Skeletal muscle satellite cell (primary cell): ENCODE measurements around a stretch of chr15.

- CAGE, long polyA plus RNA = no peak
Observed at GRCh38 chr15:100667450-100668047, 65.2 kb downstream of the ASB7 start.

- CAGE, long polyA plus RNA = no peak
Observed at GRCh38 chr15:100733195-100733543, 130.8 kb downstream of the ASB7 start.

DNA sequence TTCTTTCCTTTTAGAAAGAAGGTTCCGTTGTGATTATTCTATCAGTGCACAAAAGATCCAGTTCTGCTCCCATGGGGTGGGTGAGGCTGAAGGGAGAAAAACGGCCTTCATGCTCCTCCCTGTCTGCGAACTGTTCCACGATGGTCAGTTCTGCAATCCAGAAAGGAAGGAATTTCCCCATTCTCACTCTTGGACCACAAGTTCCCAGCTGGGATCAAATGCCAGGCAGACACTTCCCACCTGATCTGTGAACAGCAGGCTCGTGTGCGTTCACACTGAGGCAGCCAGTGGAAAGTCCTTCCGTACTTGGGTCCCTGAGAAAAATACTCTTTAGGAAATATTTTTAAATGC is 7.1 kb downstream of the ALDH1A3 start:
- CAGE, long polyA plus RNA = no peak

- CAGE, long polyA plus RNA = start-site peak on the plus strand at chr15:100905576-100905601, 9 and 37 reads in 2 replicates
Observed at GRCh38 chr15:100905262-100905774, 13.8 kb upstream of the LRRK1 start.

DNA sequence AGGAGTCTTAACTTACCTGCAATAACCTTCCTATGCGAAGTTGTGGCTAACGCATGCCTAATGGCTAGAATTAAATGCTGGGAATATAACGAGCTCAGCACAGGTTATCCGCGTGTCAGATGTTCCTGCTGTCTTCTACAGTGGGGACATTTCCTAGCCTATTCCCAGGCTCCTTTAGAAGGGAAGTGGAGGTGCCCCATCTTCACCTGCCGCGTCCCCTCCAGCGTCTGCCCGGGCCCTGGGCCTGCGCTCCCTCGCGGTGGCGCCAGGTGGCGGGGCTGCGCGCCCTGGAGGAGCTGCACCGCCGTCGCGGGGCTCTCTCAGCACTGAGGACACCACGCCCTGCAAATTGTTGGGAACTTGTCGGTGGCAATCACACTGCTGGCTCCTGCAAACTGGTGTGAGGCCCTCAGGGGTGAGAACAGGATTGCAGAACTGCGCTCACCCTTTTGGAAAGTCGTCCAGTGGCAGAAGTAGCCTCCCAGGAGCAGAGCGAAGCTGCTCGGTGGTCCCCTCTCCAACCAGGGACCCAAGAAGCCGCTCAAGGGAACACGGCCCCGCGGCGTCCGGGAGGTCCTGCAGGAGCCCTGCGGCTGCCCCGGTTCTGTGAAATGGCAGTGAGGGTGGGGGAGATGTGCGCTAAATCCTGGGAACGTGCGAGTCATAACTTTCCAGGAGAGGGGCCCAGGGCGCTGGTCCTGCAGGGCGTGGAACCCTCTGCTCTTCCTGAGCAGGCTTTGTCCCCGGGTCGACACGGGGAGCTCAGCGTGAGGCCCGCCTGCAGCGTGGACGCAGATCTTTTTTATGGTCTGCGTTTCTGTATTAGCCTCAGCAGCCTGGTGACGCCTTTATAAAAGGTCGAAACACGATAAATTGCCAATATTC is 1.0 kb upstream of the LRRK1 start:
- CAGE, long polyA plus RNA = no peak

DNA sequence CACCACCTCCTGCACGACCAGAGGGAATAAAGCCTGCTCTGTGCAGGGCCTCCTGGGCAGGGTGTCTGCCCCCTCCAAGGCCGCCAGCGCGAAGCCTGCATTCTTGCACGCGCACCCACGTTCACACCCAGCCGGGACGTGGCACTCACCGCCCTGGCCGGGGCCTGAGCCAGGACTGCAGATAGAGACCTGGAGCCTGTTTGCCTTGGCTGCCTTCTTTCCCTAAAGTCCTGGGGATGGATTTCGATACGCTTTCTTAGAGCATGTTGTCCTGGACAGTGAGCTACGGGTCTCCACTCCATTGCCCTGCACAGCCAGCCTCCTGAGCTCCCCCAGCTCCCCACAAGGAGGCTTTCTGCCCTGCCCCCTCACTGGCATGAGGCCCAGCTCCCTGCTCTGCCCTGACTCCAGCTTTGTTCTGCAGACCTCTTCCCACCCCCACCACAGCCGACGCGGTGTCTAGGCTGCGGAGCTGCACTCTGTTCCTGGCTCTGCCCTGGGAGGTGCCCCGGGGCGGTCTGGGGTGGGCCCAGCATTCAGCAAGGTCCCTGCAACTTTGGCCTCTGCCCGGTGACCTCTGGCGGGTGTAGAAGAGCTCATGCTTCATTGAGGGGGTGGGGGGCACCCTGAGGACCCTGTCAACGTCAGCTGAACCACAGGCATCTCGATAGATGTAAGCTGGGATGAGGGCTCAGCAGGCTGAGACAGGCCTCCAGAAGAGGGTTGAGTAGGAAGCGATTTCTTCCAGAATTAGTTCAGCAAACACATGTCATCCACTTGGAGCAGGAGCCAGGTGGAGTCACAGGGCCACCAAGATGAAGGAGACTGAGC is 145.0 kb downstream of the LRRK1 start:
- CAGE, long polyA plus RNA = no peak

DNA sequence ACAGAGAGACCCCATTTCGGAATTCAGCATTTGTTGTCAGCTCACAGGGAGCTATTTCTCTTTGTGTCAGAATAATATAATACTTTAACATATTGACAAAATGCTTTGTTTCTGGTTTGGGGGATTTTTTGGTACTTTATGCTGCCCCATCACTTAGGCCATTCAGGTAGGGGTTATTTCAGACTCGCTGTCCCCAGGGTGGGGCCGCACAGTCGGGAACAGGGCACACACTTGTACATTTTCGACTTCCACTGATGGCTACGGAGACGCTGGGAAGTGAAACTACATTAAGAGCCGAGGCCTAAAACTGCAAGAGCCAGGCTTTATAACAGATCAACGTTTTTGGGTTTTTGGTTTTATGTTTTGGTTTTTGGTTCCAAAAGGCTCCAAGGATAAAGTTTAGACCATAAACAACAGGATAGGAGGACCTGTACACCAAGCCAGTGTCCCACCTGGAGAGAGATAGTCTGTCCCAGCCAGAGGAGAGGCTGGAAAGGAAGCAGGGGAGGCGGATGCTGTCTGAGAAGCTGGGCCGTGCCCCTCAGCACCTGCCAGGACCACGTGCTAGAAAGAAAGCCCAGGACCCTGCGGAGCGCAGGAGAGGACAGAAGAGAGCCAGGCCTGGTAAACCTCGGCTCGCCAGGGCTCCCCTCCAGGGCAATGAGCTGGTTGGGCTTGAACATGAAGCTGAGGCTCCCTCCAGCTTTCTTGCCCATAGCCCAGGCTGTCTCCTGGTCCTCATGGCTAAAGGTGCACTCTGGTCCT is 111.7 kb downstream of the CHSY1 start:
- CAGE, long polyA plus RNA = no peak

DNA sequence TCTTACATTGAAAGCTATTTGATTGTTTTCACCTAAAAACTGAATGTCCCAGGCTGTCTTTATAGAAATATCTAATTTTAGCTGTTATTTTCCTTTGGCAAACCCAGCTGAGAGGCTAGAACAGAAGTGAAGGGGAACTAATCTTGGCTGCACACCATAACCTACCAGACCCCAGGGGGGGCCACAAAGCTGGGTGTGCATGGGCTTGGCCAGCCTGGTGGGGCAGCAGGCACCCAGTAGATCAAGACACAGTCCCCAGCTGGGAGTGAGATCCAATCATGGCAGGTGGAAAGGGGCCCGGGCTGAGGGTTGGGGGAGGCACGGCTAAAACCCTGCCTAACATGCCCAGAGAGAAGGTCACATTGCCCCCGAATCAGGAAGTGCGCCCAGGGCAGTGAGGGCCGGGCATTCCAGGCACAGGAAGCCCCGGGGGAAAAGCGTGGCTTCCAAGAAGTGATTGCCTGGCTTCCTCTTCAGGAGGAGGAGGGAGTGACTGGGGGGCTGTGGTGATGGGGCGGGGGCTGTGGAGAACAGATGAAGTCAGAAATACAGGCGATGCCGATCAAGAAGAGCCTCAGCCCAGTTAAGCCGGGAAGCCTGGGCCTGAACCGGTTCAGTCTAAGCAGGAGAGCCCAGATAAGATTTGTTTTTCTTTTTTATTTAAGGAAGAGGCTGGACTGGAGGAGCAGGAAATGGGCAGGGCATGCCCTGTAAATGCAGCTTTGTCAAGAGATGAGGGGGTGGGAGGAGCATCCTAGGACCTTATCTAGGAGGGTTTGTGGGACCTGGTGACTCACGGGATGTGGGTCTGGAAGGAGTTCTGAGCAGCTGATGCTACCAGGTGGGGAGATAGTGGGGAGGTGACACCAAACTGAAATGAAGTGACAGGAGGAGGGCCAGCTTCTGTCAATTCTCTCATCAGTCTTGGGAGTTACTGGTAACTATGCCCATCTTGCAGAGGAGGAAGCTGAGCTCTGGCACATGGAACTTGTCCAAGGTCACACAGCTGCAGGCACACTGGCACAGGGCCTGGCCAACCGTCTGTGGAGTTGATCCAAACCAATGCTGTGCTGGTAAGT is 83.9 kb downstream of the CHSY1 start:
- CAGE, long polyA plus RNA = no peak

DNA sequence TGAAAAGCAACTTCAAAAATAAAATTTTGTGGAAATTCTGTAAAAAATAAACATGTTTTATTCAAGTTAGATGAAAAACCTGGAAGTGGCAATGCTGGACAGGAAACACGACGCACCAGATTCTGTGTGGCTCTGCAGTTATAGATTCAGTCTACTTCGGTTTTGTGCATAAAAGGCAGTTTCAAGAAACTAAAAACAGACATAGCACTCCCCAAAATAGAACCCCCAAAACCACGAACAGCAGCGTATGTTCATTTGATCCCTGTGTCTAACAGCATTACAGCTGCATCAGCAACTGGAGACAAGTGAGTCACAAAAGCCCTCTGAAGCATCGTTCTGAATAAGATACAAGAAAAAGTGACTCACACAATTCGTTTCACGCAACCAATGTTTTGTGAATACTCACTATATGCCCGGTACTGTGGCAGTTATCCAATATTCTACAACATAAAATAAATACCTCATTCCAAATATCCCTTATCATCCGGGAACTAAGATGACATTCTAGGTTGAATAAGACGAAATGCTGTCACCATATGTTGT is 52.1 kb downstream of the CHSY1 start:
- CAGE, long polyA plus RNA = no peak

DNA sequence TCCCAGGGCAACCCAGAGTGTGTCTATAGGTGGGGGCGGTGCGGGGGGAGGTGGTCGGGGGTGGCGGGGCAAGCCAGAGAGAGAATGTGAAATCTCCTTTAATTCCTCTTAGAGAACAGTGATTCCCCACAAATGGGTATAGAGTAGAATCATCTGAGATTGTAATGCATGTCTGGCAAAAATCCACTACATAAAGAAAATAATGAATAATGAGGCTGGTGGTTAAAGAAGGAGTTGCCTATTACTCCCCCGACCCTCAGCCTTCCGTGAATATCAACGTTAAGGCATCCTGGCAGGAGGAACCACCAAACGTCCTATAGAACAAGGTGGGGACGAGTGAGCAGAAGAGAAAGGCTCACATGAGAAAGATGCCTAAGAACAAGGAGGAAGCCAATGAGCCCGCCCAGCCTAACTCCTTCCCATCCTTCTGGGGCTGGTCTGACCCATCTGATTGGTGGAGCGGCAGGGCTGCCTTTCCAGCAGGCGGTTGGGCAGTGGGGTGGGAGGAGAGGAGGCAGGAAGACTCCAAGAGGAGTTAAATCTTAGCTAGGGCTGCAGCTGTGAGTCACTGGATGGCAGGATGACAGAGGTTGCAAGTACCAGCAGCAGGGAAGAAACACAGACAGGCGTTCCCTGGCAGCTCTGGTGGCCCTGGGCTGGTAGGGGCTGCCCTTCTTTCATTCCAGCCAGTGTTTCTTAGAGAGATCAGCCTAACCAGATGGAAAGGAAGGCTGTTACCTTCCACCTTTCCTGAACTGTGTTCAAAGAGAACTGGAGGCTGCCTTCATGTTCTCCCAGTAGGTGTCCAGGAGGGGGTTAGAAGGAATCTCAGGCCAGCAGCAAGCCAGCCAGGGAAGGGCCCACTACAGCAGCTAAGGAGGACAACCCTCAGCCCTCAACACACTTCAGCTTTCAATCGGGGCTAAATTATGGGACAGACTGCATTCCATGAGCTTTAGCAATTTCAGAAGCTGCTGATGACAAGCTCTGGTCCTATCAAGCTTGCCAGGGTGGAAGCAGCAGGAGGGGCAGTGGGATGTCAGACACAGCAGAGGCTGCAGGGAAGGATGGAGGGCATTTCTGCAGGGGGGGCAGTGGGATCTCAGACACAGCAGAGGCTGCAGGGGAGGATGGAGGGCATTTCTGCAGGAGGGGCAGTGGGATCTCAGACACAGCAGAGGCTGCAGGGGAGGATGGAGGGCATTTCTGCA is 50.4 kb downstream of the CHSY1 start:
- CAGE, long polyA plus RNA = no peak

- CAGE, long polyA plus RNA = no peak
Observed at GRCh38 chr15:101247239-101247906, 4.5 kb downstream of the CHSY1 start.

- CAGE, long polyA plus RNA = no peak
Observed at GRCh38 chr15:101255619-101256080, 3.8 kb upstream of the CHSY1 start.

GRCh38 chr15:101264770-101265842 is 12.2 kb downstream of the SELENOS start:
- CAGE, long polyA plus RNA = no peak

DNA sequence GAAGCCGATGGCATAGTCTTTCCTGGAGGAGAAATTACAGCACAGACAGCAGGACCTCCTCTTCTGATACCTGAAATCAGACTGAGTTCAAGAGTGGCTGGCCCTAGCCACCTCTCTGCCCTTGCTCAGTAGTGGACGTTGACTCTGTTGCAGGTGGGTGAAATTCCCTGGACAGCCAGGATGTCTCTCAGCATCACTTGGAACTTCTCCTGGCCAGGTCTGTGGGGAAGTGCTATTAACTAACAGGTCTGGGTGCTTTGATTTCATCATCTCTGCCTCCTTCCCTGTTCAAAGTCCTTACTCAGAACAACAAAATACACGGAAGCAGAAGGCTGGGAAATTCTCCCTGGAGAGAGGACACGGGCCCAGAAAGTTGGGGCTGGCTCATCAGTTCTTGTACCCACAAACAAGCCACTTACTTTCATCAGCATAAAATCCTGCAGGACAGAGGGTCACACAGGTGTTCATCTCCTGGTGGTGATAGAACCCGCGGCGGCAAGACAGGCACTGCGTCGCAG is 29.4 kb upstream of the SNRPA1 start:
- CAGE, long polyA plus RNA = no peak

- CAGE, long polyA plus RNA = no peak
Observed at GRCh38 chr15:101357101-101357822, 62.2 kb upstream of the SNRPA1 start.

DNA sequence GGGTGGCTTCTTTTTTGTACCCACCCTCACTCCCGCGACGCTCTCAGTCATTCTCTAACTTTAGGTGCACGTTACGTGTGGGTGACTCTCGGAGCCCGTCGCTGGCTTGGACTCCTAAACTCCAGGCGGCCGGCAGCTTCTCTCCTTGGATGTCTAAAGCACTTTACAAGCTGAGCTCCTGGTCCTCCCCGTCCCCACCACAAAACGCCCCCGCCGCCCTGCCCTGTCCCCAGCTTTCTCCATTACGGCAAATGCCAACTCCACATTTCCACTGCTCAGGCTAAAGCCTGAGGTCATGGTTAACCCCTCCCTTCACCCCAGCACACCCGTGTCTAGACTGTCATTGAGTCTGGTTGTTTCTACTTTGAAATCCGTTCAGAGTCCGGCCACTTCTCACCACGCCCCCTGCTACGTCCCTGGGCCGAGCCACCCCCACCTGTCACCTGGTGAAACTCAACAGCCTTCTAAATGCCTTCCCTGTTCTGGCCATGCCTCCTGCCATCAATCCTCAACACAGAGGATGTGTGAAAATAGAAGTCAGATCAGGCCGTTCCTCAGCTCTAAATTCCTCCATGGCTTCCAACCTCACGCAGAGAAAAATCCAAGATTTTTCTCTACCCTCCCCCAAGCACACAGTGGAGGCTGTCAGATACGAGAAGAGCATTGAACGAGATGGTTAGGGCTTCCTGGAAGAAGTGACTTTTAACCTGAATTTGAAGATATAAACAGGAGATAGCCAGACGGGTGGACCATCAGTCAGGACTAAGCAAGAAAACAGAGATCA is 8.1 kb upstream of the PCSK6 start:
- CAGE, long polyA plus RNA = no peak

DNA sequence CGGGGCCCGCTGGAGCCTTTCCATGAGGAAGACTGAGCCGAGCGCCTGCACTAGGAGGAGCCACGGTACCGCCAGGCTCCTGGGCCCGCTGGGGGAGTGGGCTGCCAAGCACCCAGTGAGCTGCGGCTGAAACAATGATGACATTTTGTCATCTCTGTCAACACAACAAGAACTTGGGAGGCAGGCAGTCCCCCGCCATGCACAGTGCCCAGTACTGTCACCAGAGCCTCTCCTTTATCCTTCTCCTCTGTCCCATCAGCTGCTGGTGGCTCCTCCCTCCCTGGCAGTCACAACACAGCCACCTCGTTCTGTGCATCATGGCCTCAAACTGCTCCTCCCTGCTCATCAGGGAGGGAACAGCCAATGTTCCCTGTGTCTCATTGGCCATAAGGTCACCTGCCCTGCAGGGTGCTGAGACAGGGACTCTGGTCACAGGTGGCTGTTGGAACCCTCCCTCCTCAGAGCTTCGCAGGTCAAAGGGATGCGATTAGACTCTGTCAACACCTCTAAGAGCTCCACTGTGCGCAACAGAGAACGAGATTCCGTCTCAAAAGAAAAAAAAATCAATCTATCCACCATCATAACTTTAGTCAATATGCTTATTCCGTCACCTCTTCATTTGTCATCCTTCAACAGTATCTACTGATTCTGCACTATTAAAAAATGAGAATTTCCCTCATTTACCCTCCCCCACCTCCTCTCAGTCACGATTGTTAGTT is 34.2 kb upstream of the PCSK6 start:
- CAGE, long polyA plus RNA = no peak

DNA sequence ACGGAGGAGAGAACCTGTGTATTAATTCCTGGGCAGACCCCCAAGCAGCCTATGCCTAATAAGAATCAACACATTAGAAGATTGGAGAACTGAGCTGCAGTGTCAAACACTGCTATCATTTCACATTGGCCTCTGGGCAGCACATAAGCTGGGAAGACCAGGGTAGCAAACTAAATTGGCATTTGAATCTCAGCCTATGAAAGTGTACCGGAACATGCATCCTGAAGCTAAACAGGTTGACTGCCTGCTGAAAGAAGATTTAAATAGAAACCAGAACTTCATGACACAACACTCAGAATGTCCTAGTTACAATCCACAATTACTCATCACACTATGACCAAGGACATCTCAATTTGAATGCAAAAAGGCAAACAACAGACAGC is 26.3 kb downstream of the TM2D3 start:
- CAGE, long polyA plus RNA = no peak

- CAGE, long polyA plus RNA = no peak
Observed at GRCh38 chr15:101647297-101647742, 4.9 kb downstream of the TM2D3 start.

DNA sequence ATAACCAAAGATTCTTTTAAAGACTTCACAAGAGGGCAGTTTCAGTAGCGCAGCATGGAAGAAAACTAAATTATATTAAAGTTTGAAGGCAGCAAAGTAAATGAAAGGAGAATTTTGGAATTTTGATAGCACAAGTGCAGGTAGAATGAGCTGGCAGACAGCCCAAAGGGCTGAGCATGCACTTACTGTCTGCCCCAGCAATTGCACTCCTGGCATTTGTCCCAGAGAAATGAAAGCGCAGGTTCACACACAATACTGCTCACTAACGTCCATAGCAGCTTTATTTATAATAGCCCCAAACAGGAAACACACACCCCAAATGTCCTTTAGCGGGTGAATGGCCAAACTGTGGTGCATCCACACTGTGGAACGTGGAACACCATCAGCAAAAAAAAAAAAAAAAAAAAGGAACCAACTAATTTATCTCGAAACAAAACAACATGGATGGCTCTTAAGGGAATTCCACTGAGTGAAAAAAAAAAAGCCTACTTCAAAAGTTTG is 5.8 kb upstream of the TM2D3 start:
- CAGE, long polyA plus RNA = no peak